GM23338 (cell line): ENCODE data around the gene ANKH.

DNA sequence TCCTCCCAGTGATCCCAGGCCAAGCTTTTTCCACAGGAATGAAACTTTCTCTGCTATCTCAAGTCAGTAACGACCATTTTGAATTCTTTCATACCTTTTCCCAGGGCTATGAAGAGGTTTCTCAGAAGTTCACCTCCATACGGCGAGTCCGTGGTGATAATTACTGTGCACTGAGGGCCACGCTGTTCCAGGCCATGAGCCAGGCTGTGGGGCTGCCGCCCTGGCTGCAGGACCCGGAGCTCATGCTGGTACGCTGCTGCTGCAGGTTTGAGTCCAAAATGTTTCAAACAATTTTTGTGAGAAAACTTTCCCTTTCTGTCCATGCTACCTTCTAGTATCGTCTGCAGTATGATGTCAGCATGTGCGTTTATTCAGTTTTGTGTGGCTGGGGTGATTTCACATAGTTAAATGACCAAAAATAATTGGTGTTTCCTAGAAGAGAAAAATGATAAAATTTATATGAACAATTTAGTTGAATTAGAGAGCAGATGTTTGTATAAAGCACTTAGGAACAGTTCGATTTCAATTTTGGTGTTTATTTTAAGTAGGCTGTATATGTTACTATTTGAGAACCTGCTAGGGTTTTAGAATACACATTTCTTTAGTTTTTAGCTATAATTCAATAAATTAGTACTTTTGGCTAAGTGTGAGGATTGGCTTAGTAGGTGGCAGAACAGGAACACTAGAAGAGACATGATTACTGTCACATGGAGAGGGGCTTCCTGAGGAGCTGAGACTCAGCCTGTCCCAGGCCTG is 17.0 kb downstream of the OTULIN start:
- PRO-cap: no peak
- RAMPAGE, long total RNA: no peak

DNA sequence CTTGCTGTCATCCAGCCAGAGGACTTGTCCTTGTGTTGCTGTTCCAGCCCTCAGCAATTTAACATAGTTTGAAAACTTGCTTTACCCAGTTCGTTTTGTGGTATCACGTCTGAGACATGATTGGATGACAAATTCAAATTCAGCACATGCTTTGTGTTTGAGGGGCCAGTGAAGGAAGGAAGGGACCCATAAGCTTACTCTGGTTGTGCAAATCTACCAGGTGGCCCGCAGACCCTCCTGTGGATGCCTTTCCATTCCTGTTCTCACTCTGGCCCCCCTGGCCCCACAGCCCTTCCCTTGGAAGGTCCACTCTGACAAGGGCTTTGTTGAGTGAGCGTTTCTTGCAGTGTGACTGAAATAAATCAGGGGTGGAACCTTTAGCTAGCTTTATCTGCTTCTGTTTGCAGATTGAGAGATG is 19.8 kb downstream of the OTULIN start:
- PRO-cap: no peak
- RAMPAGE, long total RNA: no peak

DNA sequence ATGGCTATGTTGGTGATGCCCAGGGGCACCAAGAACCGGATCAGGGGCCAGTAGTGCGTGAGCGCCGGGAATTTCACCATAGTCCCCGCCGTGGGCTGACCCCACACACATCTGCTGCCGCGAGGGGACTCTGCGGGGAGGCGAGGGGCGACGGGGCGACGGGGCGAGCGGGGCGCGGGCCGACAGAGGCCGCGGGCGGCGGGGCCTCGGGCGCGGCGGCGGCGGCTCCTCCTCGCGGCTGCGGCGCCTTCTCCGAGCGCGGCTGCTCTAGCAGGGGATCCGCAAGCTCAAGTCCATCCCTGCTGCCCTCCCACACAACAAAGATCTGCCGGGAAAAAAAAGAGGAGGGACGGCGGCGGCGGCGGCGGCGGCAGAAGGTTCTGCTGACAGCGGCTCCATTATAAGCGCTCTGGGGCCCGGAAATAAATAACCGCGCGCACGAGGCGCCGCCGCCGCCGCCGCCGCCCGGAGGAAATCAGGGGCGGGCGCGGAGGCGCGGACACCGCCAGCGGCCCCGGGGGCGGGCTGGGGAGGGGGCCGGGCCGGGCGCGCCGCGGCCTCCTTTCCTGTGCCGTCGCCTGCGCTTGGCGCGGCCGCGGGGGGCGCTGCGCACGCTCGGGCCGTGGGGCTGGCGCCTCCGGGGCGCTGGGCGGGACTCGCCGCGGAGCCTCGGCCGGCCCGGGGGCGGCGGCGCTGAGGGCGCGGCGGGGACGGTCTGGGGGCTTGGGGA is at the start of gene ANKH:
ANKH (minus strand) TSS at position 411 of the 730 bp plus-strand sequence.
- PRO-cap: bidirectional peak, plus-strand start at position 615 of the sequence, minus-strand start at position 269 of the sequence
- RAMPAGE, long total RNA: no peak

DNA sequence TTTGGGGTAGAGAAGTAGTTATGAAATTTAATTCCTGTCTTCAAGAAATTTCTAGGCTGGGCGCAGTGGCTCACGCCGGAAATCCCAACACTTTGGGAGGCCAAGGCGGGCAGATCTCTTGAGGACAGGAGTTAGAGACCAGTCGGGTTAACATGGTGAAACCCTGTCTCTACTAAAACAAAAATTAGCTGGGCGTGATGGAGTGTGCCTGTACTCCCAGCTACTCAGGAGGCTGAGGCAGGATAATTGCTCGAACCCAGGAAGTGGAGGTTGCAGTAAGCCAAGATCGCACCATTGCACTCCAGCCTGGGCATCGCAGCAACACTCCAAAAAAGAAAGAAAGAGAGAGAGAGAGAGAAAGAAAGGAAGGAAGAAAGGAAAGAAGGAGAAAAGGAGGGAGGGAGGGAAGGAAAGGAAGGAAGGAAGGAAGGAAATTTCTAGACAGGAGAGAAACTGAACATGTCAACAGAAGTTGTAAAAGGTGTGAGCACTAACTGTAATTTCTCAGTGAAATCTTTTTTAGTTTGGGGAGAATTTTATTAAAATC is 177.2 kb downstream of the FBXL7 start:
- PRO-cap: no peak
- RAMPAGE, long total RNA: no peak

DNA sequence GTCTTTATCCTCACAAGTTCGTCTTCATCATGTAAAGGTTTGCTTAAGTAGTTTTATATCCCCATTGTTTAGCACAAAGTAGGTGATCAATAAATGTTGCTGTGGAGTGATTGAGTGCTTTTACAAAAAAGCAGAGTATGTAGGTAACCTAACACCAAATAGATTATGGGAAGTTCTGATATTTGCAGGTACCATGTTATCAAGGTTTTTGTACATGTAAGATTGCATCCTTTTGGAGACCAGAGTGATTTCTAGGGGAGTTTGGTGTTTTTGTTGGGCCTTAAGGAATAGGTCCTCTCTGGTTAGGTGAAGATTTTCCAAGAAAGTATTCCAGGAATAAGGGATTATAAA is 196.9 kb downstream of the FBXL7 start:
- PRO-cap: no peak
- RAMPAGE, long total RNA: no peak

DNA sequence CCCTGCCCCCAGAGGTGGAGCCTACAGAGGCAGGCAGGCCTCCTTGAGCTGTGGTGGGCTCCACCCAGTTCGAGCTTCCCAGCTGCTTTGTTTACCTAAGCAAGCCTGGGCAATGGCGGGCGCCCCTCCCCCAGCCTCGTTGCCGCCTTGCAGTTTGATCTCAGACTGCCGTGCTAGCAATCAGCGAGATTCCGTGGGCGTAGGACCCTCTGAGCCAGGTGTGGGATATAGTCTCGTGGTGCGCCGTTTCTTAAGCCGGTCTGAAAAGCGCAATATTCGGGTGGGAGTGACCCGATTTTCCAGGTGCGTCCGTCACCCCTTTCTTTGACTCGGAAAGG is 267.6 kb downstream of the MARCHF11 start:
- PRO-cap: unidirectional peak, plus-strand start at position 98 of the sequence
- RAMPAGE, long total RNA: no peak

GRCh38 chr5:16508493-16509541 is 43.2 kb upstream of the ZNF622 start:
- PRO-cap: no peak
- RAMPAGE, long total RNA: no peak

DNA sequence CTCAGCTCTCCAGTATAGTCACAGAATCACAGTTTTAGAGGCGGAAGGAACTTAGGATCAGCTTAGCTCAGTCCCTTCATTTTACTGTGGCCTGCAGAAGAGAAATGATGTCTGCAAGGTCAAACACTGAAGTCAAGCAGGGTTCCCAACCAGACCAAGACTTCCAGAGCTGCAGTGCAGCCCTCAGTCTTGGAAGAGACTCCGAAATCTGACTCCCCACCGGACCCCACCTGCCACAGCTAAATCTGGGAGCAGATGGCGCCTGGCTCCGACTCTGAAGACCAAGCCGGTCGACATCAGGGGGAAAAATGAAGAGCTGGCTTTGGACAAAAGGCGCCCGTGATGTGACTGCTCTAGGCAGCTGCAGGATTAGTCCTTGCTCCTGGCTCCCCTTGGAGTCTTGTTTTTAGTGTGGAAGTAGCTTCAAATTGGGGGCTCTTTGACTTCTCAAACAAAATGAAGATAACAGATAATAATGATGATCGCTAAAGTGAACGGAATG is 72.4 kb upstream of the ZNF622 start:
- PRO-cap: no peak
- RAMPAGE, long total RNA: no peak

DNA sequence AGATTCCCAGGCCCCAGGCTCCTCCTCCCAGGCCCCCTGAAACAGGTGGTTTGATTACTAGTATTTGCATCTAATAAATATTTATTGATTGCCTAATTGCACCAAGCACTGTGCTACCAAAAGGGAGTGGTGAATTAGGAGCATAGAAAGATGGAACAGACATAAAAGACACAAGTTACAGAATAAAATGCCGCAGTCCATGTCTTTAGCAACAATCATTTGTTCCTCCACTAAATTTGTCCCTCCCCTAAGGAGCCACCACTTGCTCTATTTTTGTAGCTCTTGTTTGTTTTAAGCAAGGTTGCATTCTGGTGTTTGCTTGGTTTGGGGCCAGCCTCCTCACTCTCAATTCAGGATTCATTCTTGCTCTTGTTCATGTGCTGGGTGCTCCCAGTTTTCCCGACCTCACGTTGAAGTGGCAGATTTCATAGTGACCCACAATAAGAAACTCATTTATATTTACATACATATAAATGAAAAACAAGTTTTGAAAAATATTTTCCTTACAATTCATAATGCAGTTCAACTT is 42.1 kb downstream of the RETREG1 start:
- PRO-cap: no peak
- RAMPAGE, long total RNA: no peak

DNA sequence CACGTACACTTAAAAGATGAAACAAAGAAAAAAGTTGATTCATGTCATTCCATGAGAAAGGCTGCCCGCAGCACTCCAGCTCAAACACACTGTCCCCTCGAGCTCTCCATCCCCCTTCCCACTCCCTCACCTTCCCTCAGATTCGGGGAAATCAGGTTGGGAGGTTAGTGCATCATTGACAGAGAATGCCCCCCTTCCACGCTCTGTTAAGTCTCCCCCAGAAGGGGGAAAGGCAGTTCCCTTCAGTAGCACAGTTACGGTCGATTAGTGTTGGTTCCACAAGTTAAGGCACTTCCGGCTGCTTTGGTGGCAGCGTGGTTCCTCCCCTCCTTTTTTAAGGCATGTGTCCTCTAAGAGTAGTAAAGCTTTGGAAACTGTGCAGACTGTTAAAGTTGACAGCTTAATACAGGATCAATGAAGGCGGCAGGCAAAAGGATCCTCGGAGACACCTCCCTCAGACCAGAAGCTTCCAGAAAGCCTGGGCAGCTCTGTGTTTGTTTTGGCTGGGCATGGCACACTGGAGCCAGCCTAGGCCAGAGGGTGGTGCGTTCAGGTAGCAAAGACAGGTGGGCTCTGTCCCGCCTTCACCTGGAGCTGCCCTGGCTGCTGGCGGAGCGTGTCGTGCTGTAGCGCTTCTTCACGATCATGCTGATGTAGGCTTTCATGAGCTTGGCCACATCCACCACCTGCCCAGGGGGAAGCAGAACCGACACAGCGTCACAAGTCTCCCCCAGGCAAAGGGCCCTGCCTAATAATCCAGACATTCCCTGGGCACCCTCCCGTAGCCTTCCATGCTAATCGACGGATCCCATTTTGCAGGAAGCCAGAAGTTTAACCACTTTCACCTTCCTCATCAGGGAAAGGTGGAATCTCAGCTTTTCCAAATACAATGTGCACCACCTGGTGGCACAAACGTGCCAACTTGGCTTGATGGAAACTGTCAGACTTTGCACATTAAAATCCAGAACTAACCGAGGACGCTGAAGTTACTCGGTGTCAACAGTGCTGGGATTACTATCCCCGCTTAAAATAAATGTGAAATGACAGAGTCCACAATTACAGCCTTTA is 49.6 kb upstream of the RETREG1 start:
- PRO-cap: no peak
- RAMPAGE, long total RNA: no peak

DNA sequence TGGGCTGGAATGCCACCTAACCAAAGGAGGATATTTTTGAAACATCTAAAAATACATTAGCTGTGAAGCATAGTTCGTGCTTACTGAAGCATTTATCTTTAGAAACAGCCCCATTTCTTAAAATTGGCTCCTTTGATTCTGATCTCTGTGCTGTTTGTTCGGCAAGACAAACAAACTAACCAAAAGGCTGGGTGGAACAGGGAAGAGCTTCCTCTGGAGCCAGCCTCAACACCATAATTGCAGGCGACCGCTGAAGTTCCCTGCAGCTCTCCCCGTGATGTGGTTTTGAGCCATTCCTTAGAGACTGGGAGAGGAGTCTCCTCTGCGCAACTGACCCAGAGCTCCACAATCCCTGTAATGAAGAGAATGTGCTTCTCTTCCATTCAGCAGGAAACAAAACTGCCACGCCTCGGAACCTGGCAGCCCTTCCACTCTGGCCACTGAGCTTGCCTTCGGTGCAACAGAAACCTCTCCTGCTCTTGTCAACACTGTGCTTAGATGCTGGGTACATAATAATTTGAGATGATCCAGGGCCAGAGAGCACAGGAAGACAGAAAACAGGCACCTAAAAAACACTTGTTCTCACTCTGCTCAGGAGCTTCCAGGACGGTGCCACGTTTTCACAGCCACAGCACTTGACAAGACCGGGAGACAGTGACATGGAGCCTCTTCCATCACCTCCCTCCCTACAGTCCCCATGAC is 126.3 kb downstream of the MYO10 start:
- PRO-cap: no peak
- RAMPAGE, long total RNA: no peak

DNA sequence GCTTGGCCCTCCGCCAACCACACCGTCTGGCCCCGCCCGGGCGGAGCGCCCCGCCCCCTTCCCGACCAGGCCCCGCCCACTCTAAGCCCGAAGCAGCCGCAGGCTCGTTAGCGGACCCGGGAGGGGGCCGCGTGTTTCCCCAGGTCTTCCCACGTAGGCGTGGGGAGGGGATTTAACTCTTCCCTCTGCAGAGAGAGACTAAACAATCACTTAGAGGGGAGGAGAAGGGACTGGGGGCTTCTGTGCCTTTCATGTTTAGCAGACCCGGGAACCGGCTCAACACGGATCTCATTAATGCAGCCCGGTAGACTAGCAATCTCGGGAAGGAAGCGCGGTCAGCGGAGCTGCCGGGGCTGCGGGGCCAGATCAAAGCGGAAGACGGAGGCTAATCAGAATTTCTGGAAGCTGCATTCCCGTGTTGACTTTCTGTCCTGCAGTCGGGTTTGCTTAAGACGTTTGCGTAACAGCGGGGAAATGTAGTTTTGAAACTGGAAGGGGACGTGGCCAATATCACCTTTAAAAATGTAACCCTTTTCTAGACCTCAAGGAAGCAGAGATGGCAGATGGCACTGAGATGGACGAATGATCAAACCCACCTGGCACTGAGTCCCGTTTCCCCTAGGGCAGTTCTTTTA is 409 bp upstream of the MYO10 start:
- PRO-cap: bidirectional peak, plus-strand start at position 99 of the sequence, minus-strand start outside the sequence; bidirectional peak, plus-strand start at position 315 of the sequence, minus-strand start at position 296 of the sequence
- RAMPAGE, long total RNA: no peak

- PRO-cap: unidirectional peak, minus-strand start at chr5:18674258; bidirectional peak, plus-strand start at chr5:18674573, minus-strand start at chr5:18674388
- RAMPAGE, long total RNA: start-site peak on the minus strand at chr5:18674093-18674259, 118 and 197 reads in 2 replicates
Measured at GRCh38 chr5:18673939-18674825, 1018.5 kb upstream of the H3Y1 start.

GRCh38 chr5:20972300-20973095 is 984.5 kb upstream of the CDH18 start:
- PRO-cap: unidirectional peak, plus-strand start at chr5:20972660
- RAMPAGE, long total RNA: no peak

DNA sequence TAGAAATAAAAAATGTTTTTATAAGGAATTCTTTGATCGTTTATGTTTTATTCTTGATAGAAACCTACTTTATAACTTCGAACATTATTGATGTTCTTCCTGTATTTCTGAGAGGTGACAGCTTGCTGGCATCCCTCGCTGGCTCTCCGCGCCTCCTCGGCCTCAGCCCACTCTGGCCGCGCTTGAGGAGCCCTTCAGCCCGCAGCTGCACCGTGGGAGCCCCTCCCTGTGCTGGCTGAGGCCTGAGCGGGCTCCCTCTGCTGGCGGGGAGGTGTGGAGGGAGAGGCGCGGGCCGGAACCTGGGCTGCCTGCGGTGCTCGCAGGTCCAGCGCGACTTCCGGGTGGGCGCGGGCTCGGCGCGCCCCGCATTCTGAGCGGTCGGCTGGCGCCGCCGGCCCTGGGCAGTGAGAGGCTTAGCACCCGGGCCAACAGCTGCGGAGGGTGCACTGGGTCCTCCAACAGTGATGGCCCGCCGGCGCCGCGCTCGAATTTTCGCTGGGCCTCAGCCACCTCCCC is 1353.2 kb upstream of the CDH18 start:
- PRO-cap: bidirectional peak, plus-strand start at position 334 of the sequence, minus-strand start at position 190 of the sequence
- RAMPAGE, long total RNA: no peak

DNA sequence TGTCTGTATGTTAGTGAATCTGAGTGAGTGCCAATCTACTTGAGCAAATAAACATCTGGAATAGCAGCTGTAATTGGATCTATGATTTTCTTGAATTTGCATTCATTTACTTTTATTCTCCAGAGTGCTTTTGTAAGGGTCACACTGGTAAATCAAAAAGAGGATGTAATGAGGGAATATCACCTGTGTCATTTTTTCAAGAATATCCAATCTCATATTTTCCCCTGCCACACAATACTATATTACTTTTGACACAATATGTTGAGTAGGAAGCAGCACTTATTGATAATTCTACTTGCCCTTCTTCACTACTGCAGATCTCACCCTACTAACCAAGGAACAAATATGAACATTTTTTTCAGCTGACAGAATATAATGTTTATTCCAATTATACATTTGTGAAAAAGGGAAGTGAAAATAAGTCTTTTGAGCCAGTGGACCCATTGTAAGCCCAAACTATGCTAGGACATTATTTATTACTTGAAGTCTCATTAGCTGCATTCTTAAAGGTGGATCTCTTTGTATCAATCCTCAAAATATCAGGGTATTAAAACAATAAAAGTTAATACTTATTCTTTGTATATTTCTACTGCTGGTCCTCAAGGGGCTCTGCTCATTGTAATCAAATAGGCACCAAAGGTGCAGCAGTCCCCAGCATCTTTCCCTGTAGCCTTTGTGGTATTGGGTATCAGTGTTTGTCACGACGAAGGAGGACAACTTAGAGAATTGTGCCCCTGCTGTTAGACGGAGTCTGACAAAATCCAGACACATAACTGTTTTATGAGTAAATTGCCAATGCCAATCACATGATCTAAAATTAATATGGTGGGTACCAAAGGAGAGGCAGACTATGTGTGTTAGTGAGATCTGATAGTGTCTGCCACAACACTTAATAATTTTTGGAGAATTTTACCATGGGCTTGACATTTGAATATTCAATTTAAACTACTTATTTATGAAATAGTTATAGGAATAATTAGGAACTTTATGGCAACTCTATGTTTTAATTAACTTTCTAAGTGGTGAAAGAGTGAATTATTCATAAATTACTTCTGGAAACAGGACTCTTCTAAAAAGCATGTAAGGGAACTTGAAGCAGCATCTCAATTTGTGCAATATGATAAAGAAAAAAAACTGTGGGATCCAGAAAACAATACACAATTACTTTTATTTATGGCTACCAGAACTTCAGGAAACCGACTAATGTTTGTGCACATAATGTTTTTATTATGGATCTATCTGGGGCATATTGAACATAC is 453.6 kb upstream of the CDH9 start:
- PRO-cap: unidirectional peak, plus-strand start at position 669 of the sequence
- RAMPAGE, long total RNA: no peak

DNA sequence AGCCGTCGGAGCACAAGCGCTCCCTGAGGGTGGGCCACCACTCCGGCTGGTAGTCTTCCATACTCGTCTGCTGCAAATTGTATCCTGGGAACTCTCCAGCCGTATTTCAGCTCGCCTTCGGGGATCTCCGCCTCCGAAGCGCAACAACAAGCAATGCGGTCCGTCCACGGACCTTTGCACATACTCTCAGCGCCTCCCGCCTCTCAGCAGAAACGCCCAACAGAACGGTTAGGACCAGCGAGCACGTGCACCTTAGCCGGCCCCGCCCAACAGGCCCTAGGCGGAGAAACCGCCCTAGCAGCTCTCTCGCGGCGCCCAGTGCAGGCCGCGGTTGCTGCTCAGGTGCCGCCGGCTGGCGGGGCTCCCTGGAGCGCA is 1889.0 kb upstream of the CDH9 start:
- PRO-cap: no peak
- RAMPAGE, long total RNA: no peak

DNA sequence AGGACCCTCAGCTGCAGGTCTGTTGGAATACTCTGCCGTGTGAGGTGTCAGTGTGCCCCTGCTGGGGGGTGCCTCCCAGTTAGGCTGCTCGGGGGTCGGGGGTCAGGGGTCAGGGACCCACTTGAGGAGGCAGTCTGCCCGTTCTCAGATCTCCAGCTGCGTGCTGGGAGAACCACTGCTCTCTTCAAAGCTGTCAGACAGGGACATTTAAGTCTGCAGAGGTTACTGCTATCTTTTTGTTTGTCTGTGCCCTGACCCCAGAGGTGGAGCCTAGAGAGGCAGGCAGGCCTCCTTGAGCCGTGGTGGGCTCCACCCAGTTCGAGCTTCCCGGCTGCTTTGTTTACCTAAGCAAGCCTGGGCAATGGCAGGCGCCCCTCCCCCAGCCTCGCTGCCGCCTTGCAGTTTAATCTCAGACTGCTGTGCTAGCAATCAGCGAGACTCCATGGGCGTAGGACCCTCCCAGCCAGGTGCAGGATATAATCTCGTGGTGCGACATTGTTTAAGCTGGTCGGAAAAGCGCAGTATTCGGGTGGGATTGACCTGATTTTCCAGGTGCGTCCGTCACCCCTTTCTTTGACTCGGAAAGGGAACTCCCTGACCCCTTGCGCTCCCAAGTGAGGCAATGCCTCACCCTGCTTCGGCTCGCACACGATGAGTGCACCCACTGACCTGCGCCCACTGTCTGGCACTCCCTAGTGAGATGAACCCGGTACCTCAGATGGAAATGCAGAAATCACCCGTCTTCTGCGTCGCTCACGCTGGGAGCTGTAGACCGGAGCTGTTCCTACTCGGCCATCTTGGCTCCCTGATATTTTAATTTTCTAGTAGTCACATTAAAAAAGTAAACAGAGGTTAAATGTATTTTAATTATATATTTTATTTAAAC is 2001.9 kb upstream of the CDH6 start:
- PRO-cap: bidirectional peak, plus-strand start at position 425 of the sequence, minus-strand start at position 265 of the sequence; unidirectional peak, minus-strand start at position 810 of the sequence
- RAMPAGE, long total RNA: no peak

GRCh38 chr5:31408765-31409618 is 122.9 kb downstream of the DROSHA start:
- PRO-cap: no peak
- RAMPAGE, long total RNA: no peak

DNA sequence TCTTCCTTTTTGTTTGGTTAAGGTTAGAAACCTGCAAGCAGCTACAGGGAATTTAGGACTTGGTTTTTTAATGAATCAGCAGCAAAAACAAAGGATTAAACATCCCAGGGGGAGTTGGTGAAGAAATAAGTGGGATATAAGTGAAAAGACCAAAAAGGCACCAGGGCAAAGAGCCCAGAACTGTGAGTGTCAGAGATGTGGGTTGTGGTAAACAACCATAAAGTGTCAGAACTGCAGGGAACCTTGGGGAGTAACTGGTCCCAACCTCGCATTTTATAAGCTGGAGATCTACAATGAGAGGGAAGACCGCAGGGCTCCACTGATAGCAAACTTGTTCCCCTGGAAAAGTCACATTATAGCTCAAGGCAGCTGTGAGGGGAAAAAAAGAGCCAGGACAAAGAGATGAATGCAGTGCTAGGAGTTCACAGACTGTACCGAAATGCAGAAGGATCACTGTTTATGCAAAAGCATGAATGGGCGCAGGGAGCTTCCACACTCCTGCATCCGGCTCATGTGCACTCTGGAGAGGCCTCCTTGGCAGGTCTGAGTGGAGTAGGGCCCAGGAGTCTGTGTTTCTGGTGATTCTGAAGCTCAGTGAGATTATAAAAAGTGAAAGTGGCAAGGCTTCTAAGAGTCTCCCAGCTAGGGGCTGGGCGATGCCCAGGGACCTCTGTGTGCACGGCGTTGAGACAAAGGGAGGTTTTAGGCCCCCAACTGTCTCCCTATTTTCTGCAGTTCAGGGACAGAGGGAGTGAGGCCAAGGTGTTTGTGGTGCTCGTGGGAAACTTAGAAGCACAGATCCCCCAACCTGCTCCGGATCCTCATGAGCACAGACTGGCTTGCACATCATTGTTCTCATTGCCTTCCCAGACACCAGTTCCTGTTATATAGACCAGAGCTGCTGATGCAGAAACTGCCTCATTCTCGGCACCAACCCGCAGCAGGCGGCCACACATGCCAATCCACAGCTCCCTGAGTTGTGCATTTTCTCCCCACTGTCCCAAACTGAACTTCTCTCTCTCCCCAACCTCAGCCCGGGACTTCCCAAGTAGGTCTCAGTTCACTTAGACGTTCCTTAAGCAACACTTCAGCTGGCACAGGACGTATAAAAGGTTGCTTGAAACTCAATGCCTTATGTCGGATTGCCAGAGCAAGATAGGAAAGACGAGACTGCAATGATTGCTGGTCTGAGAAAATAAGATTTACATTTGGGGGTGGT is 156.0 kb downstream of the GOLPH3 start:
- PRO-cap: no peak
- RAMPAGE, long total RNA: no peak